Esophagus muscularis mucosa (tissue), 4 donors: ENCODE data around the genes CCDC71L and HBP1.

GRCh38 chr7:105662133-105662349 is 80.7 kb upstream of the EFCAB10 start:
- PRO-cap = no peak
- RAMPAGE, long total RNA, 4 experiments = no peak in any of the 4 experiments

DNA sequence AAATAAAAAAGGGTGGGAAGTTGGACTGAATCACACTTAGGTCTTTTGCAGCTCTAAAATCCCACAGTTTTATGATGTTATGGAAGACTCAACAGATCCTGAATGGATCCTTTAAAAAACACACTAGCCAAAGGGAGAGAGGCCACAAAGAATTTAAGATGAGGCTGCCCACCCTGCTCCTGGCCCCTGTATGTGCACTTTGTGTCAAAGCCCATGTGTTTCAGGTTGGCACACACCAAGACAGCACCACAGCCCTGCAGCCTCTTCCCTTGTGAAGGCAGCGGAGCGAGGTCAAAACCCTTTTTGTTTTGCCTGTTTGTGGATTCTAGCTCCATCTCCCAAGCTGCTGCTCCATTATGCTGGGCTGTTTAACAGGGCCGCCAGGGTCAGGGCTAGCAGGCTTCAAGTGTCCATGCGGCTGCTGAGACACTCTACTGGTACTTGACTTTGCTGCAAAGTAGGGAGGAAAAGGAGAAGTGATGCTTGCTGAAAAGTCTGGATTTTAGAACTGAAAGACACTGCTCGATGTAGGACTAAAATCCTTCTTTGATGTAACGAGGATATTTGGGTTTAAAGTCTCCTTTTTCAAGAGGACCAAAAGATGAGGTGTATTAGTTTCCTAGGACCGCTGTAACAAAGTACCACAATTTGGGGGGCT is 142.3 kb upstream of the EFCAB10 start:
- PRO-cap = no peak
- RAMPAGE, long total RNA, 4 experiments = no peak in any of the 4 experiments

GRCh38 chr7:105891590-105892612 is 15.5 kb upstream of the ATXN7L1 start:
- PRO-cap = no peak
- RAMPAGE, long total RNA, 4 experiments = no peak in any of the 4 experiments

GRCh38 chr7:106061270-106061719 is 50.8 kb downstream of the SYPL1 start:
- PRO-cap = no peak
- RAMPAGE, long total RNA, 4 experiments = no peak in any of the 4 experiments

- PRO-cap = no peak
- RAMPAGE, long total RNA, 4 experiments = no peak in any of the 4 experiments
These were observed 37.8 kb downstream of the SYPL1 start for GRCh38 chr7:106074240-106074775.

- PRO-cap = bidirectional peak, plus-strand start at chr7:106111711, minus-strand start at chr7:106111756; bidirectional peak, plus-strand start at chr7:106112014, minus-strand start at chr7:106111819
- RAMPAGE, long total RNA, 4 experiments = no peak in any of the 4 experiments
These were observed 490 bp downstream of the SYPL1 start for GRCh38 chr7:106111499-106112145.

GRCh38 chr7:106178749-106179159 is 66.6 kb upstream of the SYPL1 start:
- PRO-cap = no peak
- RAMPAGE, long total RNA, 4 experiments = no peak in any of the 4 experiments

- PRO-cap = no peak
- RAMPAGE, long total RNA, 4 experiments = no peak in any of the 4 experiments
These were observed 69.8 kb upstream of the SYPL1 start for GRCh38 chr7:106182006-106182208.

DNA sequence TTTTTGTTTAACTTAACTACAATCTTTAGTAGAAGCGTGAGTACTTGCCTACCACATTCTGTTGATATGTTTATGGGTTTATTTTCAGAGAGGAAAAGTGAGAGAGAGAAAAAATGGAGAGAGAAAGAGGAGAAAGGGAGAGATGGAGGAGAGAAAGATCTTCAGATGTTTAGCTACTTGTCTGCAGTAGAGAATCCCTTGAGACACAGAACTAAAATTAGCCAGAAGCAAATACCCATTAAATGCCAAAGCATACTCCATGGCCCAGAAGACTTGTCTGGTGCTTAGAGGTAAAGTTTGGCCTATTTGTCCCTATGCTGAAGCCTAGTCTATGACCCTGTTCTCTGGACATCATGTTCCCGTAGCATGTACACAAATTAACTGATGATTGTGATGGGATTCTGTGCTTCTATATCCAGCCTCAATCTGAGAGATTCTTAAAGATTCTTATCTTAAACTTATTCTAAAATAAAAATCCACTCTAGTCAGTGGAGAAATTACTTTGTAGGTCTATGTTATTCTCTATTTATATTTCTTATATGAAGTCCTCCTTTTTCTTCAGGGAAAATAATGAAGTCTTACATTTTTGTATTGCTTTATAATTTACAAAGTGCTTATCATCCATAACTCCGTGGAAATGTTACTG is 85.7 kb downstream of the NAMPT start:
- PRO-cap = no peak
- RAMPAGE, long total RNA, 4 experiments = no peak in any of the 4 experiments

DNA sequence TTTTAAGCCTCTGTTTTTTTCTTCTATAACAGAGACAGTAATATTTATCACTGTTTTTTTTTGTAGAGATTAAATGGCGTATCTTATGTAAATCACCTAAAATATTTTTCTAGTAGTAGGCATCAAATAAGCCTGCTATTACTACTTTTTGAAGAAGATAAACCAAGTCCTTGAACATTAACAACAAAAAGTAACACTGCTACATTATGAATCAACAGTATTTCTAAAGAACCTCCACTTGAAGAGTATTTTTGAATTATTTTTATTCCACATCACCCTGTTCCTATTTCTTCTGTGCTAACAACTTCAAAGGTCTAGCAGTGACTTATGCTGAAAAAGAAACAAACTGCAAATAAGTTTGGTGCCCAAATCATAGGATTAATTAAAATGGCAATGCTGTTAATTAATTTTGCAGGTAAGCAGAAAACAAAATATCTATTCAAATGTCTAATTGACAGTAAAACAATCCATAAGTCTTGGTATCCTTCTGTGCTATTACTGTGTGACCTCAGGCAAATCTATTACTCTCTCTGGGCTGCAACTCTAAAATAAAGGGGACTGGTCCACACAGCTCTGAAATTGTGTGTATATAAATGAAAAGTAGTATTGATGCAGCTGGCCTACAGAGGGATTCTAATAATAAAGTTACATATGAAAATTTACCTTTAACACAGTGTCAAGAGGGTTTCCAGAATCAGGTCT is 21.9 kb downstream of the NAMPT start:
- PRO-cap = no peak
- RAMPAGE, long total RNA, 4 experiments = no peak in any of the 4 experiments

DNA sequence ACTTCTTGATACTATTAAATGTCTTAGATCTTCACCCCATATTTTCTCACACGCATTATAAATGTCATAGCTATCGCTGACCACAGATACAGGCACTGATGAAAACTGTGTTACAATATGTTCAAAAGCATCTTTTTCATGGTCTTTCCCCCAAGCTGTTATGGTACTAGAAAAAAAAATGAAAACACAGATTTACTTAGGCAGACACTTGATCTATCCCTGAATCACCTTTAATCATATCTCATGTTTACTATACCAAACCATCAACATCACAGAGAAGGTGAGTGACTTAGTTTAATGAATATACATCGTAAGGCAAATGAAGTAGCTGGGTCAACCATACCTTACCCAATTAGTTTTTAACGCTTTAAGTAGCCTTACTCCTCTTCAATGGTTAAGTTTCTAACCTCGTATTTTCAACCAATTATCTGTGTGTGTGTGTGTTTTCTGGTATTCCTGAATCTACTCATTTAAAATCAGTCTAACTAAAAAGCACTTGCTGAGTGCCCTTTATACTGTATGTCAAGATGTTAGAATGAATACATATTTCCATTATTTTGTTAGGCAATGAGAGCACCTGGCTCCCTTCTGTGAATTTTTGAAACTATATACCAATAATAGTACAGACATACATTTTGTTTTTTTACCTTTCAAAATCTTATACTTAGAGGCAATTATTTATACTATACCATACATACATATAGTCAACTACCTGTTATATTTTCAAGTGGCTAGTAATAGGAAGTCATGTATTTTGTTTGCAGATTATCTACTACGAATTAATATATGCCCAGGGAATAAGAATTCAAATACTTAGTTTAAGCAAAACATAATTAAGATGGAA is 21.1 kb downstream of the NAMPT start:
- PRO-cap = no peak
- RAMPAGE, long total RNA, 4 experiments = no peak in any of the 4 experiments

GRCh38 chr7:106270257-106271221 is 14.2 kb downstream of the NAMPT start:
- PRO-cap = no peak
- RAMPAGE, long total RNA, 4 experiments = no peak in any of the 4 experiments

DNA sequence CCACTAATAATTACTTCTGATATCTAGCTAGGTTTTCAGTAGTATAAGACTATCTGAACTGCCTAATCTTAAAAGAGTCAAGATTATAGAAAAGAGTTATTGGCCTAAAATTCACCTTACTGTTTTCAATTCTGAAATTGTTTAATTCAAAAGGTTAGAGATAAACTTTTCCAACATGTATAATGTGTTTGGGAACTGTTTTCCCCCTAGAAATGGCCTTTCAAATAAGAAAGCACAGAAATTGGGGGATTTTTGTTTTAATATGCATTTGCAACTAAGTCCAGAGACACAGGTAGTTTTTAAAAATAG is 8.8 kb downstream of the NAMPT start:
- PRO-cap = no peak
- RAMPAGE, long total RNA, 4 experiments = no peak in any of the 4 experiments

GRCh38 chr7:106327314-106327700 is 42.5 kb upstream of the NAMPT start:
- PRO-cap = no peak
- RAMPAGE, long total RNA, 4 experiments = no peak in any of the 4 experiments

GRCh38 chr7:106660547-106661364 is at the start of gene CCDC71L:
Gene CCDC71L, minus strand, starts transcription at chr7:106661158.
- PRO-cap = bidirectional peak, plus-strand start at chr7:106660602, minus-strand start at chr7:106660637; bidirectional peak, plus-strand start at chr7:106661279, minus-strand start at chr7:106661033
- RAMPAGE, long total RNA, 4 experiments = no peak in any of the 4 experiments

DNA sequence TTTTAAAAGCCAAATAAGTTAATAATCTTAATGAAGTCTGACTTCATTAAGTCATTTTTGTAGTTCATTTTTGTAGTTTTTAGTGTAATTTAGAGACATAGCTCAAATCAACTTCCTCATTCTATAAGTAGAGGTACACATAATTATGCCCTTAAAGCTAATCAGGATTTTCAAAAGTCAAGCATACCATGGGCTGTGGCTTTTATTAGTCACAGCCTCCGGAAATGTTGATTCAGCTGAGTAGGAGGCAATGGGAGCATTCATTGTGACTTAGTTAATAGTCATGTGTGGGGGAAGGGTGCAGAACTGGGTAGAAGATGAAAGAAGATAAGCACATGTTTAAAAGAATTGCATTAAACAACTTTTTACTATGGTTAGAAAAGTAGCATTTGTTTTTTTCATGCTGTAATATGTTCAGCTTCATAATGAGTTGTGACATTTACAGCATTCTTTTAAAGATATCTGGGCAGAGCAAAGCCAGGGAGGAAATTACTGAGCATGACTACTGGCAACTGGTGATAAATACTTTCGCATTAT is 57.3 kb upstream of the CCDC71L start:
- PRO-cap = no peak
- RAMPAGE, long total RNA, 4 experiments = no peak in any of the 4 experiments

DNA sequence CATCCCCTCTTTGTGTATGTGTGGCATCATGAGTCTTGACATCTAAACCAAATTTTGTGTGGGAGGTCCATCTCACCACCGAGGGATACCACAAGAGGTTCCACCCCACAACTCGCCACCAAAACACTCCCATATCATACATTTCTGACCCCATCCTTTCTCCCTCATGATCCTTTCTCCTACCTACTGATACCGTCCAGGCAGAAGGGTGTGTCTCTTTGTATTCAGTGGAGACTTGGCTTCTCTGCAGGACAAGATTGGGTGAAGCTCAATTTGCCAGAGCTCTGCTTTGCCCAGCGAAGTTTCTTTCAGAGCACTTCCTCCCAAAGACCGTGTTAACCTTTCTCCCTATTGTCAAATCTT is 71.2 kb upstream of the CCDC71L start:
- PRO-cap = no peak
- RAMPAGE, long total RNA, 4 experiments = start-site peak on the minus strand in 1 of 4 experiments, centred at position 305 of the sequence, 5 reads per replicate

DNA sequence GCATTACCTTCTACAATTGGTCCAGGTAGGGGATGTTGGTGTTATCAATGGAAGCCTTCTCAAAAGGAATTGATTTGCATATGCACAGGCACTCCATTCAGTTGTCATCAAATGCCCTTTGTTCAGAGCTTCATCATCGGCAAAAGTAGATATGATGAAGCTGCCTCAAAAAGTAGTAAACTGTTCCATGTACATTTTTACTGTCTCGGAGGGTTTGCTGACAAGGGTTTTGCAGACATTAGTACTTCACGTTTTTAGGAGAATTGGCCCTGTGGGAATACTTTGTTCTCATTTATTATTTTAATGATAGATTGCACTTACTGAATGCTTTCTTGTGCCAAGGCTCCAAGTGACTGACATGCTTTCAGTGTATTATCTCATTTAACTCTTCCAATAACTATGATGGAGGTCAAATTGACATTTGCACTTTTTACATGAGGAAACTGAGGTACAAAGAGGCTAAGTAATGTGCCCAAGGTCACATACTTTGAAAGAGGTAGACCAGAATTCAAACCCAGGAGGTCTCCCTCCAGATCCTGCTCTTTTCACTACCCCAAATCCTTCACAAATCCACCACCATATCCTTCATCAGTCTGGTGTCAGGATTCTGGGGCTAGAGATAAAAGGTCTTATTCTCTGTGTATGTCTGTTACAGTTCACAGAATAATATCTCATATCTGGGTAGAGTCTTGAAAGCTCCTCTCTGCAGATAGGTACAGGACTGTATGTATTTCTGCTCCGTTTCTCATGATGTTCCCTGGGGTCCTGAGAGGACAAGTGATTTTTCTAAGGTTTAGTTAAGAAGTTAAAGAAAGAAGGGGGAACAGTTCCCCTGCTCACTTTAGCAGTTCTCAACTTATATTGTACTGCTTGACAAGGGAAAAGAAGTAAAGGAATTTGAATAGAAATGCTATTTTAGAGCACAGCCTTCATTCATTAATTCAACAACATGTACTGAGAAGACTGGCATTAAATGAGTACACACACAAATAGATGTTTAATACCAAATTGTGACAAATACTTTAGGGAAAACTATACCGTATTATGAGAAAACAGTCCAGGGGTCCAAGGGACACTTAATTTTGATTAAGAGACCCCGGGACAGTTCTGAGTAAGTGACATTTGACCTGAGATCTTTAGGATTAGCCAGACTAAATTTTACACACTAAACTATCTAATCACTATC is 4.8 kb downstream of the PIK3CG start:
- PRO-cap = no peak
- RAMPAGE, long total RNA, 4 experiments = no peak in any of the 4 experiments

GRCh38 chr7:107168857-107169628 is at the start of gene HBP1:
Gene HBP1, plus strand, starts transcription at chr7:107169003.
- PRO-cap = unidirectional peak, plus-strand start at chr7:107169003; unidirectional peak, minus-strand start at chr7:107169556
- RAMPAGE, long total RNA, 4 experiments = start-site peak on the plus strand in 1 of 4 experiments, at chr7:107168999-107169004 at its widest, 1,196 reads per replicate

DNA sequence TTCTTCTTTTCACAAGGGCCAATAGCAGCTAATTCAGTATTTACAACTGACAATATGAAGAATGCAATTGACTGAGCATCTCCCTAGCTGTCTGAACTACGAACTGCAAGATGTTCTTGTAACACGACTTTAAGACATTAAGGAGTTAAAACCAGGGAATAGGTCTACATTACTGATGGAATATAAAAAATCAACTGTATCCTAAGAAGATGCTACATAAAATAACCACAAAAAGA is 1.4 kb downstream of the GPR22 start:
- PRO-cap = no peak
- RAMPAGE, long total RNA, 4 experiments = no peak in any of the 4 experiments